ENCODE measurements around the genes NOL4 and DTNA.

DNA sequence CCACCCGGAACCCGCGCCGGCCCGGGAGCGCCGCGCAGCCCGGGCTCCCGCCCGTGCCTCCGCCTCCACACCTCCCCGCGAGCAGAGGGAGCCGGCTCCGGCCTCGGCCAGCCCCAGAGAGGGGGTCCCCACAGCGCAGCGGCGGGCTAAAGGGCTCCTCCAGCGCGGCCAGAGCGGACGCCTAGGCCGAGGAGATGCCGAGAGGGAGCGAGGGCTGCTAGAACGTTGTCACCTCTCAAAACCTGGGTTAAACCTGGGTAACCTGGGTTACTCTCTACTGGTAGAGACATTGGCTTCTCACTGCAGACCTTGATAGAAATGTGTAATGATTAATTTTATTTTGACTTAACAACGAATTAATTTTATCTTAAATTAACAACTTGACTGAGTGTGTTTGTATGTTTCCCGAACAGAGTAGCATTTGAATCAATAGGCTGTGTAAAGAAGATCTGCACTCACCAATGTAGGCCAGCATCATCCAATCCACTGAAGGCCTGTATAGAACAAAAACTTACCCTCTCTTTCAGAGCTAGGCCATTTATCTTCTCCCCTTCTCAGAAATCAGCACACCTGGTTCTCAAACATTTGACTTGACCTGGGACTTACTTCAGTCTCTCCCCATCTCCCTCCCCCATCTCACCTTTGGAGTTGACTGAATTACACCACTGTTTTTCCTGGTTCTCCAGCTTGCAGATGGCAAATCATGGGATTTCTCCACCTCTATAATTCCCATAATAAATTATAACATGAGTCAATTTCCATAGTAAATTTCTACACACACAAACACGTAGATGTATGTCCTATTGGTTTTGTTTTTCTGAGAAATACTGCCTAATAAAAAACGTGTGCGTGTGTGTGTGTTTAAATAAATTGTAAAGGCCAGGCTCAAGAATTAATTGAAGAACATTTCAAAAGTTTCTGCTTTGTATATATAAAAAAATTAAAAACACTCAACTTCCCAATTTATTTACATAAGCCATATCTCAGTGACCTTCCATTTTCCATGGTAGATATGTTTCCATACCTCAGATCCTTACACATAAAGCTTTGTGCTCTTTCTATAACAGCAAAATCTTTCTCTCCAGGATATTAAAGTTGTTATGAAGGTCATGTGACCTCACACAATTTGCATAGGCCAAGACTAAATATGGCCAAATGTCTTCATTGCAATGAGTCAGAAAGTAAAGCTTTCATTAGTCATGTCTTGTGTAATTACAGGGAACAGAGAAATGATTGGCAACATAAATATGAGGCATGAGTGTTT lies 243.0 kb downstream of the ASXL3 start:
- PRO-cap: no peak

DNA sequence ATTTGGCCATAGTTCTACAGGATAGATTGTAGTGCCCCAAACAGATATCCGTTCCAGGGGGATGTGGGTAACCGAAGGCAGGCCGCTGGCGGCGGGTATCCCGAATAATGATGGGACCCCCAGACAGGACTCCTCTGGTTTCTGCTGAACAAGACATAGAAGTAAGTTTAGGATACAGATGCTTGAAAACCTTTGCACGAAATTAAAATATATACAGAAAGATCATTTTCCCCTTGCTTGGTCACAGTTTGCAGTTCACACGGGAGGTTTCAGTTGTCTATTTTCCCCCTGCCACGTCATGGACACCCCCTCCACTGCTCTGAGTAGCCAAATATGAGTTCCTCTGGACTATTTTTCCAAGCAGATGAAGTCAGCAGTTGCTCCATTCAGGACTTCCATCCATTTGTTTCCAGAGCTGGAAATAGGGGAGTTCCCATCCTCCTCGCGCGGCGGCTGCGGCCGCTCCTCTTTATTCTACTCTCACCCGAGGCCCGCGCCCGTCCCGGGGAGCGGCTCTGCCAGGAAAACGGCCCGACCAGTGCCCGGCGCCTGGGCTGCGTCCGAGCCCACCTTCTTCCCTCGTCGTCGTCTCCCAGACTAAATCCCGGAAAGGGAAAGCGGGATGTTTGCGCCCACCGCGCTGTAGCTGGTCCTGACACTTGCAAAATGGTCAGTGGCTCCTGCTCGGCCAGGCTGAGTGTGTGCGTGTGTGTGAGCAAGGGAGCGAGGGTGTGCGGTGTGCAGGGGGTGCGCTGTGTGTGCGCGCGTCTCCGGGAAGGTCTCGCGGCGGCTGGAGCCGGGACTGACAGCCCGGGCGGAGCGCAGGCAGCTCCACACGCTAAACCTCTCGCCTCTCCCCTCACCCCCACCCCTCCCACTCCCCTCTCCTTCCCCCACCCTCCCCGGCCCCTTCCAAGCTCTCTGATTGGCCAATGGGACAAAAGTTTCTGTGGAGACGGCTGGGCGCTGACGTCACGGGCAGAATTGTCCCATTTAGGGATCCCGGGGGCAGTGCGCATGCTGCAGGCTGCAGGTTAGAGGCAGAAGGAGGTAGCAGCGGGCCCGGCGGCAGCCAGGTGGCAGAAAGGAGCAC lies at the start of gene NOL4:
Gene NOL4, minus strand, starts transcription at position 840 of the 1,093 bp plus-strand sequence.
- PRO-cap: bidirectional peak, plus-strand start at position 643 of the sequence, minus-strand start at position 599 of the sequence; bidirectional peak, plus-strand start at position 981 of the sequence, minus-strand start at position 804 of the sequence

- PRO-cap: no peak
Measured at GRCh38 chr18:34330410-34330711, 105.6 kb upstream of the NOL4 start.

DNA sequence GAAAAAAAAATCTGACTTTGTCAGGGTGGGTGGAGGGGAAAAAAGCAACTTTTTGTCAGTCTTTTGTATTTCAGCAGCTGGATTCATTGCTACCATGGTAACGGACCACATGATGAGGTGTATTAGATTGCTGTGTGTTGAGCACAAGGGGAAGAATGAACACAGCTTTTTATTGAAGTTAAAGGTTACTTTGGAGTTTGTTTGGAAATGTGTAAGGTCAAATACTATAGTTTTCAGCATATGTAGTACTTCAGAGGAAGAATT lies at the start of gene DTNA:
Gene DTNA, plus strand, starts transcription at position 152 of the 264 bp plus-strand sequence.
- PRO-cap: no peak

DNA sequence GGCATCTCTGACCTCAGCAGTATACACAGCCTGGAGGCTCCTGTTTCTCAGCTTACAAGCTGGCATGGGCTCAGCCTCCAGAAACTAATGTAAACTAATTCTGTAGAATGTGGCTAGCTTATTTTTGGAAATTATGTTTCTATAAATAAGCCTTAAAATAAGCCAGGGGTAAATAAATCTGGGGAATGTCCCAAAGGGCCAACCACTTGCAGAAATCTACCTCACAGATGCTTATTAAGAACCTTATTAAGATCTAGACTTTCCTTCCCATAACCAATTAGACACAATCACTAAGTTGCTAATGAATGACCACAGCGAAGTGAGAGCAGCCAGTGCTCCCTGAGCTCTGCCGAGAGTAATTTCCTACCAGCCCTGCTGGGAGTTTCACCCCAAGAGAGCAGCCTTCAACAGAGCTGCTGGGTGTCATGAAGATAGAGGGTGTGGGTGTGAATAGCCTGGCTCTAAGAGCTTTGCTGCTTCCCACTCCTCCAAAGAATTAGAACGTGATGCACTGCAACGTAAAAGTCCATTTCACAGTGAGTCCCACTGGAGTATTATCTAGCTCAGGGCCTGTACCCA lies 112.0 kb downstream of the DTNA start:
- PRO-cap: no peak

- PRO-cap: unidirectional peak, plus-strand start at chr18:34978997; bidirectional peak, plus-strand start at chr18:34979332, minus-strand start at chr18:34979194
Measured at GRCh38 chr18:34978745-34979605, 62.2 kb upstream of the MAPRE2 start.

- PRO-cap: no peak
Measured at GRCh38 chr18:35028625-35028869, 12.7 kb upstream of the MAPRE2 start.

DNA sequence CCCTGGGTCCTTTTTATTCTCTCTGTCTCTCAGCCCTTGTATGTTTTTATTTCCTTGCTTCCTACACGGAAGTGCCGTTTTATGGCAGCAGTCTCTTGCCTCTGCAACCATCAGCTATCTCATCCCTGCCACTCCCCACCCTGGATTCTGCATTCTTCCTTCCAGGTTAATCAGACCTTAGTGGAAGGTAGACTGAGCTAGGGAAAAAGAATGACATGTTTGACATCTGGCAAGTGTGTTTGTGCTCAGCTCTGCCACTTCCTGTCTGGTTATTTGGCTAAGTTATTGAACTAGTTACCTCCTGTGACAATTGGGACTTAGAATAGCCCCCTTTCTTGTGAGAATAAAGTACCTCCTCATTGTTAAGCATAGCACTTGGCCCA lies 11.0 kb upstream of the MAPRE2 start:
- PRO-cap: no peak

DNA sequence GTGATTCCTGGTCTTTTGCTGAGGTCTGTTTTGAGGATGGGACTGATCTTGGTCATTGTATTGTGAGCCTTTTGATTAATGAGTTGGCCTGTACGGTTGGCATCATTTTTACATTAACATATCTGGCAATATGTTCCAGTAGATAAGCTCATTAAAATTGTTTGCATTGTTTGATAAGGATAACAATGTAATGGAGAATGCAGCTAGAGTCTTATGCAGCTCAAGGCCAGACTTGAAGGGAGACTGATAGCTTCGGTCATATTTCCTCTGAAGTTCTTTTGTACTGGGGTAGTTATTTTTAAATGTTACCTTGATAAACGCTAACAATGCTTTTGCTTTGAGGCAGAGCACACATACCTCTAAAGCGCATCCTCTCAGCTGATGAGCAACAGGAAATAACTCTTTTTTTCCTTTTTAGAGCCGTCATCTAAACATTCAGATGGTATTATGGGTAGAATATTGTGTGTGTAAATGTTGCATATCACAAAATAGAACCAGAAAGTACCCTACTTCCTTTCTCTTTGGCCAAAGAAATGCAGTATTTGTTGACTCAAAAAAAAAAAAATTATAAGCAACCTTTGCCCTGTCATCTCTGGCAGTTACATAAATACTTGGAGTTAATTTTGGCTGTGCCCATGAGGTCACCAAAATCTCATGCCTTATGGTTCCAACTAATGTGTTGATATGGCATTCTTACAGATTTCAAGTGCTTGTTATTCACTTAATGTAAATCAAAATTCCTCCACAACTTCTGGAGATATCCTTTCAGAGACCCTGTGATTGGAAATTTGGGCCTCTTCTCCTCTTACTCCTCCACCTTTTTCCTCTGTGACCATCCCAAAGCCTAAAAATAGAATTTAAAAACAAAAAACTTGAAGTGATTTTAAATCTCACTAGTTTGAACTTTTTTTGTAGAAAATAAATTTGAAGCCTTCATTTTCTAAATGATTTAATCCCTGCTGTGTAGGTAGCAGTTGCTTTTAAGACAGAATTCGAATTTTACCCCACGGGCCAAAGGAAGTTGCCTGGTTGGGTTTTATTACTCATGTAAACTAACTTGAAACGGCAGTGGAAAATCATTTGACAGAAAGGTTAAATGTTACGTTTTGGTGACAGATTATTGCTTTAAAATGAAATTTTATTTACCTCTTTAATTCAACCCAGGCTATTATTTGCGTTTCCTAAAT lies 1.6 kb downstream of the MAPRE2 start:
- PRO-cap: unidirectional peak, minus-strand start at position 285 of the sequence; unidirectional peak, minus-strand start at position 334 of the sequence; unidirectional peak, minus-strand start at position 380 of the sequence

DNA sequence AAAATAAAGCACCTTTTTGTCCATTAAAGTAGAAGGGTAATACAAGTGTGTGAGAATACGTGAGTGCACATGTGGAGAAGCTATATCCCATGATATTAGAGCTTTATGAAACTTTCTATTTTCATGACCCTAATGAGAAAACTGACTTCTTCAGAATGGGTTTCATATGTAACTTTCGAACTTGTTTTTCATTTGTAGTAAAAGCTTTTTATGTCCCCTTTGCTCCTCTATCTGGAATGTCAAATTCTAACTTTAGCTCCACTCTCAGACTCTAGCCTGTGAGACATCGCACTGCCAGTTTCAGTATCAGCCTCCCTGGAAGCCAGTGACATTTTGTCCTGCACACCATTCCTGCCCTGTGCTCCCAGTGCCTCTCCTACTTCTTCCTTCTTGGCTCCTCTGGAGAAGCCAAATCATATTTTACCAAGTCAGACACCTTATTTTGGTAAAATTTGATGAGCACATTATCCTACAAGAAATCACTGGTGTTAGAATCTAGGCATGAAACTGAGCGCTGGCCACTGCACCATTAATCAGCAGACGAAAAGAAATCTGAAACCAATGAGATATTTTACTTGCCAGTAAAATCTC lies 42.1 kb downstream of the MAPRE2 start:
- PRO-cap: no peak

DNA sequence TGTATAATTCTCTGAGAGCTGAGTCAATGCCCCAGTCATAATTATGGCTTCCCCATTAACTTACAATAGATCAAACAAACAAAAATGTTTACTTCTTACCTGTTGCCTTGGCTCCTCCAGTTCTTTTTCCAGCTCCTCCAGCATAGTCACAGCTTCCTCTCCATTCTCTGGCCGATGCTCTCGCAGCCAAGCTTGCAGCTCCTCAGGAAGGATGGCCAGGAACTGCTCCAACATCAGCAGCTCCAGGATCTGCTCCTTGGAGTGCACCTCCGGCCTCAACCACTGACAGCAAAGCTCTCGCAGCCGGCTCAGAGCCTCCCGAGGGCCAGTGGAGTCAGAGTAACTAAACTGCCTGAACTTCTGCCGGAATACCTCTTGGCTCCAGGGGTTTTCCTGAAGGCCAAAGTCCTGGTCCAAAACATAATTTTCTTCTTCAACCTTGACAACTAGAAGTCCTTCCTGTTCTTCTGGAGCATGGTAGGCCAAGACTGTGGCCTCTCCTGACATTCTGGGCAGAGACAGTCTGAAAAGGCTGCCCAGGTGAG lies 23.1 kb downstream of the ZNF397 start:
- PRO-cap: no peak

- PRO-cap: bidirectional peak, plus-strand start at chr18:35267364, minus-strand start at chr18:35267397; bidirectional peak, plus-strand start at chr18:35267639, minus-strand start at chr18:35267496
Measured at GRCh38 chr18:35267014-35267691, 22.9 kb downstream of the ZSCAN30 start.

- PRO-cap: no peak
Measured at GRCh38 chr18:35335713-35336093, 8.5 kb downstream of the ZNF24 start.

- PRO-cap: no peak
Measured at GRCh38 chr18:35470489-35470700, 27.4 kb downstream of the INO80C start.

- PRO-cap: no peak
Measured at GRCh38 chr18:35523813-35524824, 26.4 kb upstream of the INO80C start.

- PRO-cap: no peak
Measured at GRCh38 chr18:35610079-35610686, 28.6 kb downstream of the GALNT1 start.

DNA sequence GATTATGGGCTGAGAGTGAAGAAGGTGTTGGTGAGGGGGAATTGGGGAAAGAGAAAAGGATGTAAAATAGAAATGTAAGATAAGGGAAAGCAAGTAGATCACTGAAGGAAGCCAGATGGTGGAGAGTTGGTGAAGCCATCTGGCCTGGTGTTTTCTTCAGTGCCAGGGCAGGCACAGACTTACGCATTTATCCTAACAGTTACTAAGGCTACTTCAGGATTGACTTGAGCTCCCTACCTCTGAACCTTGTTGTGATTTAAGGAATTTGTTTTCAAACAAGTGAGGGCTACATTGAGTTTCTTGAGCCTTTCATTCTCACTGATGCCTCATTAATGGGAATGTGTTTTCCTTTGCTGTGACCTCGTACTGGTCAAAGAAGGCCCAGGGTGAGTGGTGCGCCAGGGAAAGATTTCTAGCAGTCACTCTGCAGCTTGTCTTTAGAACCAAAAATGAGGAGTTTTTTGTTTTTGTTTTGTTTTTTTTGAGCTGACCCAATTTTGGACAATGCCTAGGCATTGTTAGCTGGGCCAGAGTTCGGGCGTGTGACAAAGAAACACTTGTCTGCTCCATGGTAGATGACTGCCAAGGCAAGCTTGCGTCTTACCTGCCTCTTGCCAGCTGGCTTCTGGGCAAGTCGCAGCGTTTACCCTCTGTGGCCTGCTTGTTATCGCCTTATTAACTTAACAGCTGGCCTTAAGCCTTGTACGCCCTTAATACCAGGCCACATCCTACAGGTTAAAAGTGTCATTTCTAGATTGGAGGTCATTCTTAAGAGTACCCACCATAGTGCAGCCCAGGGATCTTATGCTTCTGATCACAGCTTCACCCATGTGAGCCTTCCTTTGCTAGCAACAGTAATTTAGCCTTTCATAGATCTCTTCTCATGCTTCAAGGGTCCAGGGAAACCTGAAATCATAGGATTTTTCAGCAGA lies 114.2 kb downstream of the GALNT1 start:
- PRO-cap: no peak

DNA sequence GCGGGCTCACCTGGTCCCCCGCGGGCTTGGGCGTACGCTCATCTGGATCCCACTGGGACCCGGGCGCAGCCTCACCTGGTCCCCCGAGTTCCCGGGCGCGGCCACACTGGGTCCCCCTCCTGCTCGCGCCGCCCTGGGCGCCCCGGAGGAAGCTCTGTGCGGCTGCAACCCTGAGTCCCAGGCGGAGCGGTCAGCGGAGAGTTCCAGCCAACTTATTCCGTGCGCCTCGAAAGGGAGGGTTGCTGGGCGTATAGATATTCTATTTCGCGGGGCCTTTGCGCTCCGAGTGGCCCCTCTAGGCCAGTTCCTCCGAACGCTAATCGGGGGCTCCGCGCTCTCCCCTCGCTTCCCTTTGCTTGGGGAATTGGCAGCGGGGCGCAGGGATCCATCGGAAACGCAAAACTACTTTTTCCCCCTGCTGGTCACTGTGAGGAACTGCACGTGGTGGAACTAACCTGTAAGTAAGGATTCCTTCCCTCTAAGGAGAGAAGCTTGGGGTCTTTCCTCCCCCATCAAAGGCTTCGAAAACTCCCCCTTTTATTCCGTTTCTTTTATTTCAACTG lies 22.2 kb upstream of the C18orf21 start:
- PRO-cap: bidirectional peak, plus-strand start at position 173 of the sequence, minus-strand start at position 144 of the sequence; unidirectional peak, minus-strand start at position 358 of the sequence; unidirectional peak, minus-strand start at position 404 of the sequence

DNA sequence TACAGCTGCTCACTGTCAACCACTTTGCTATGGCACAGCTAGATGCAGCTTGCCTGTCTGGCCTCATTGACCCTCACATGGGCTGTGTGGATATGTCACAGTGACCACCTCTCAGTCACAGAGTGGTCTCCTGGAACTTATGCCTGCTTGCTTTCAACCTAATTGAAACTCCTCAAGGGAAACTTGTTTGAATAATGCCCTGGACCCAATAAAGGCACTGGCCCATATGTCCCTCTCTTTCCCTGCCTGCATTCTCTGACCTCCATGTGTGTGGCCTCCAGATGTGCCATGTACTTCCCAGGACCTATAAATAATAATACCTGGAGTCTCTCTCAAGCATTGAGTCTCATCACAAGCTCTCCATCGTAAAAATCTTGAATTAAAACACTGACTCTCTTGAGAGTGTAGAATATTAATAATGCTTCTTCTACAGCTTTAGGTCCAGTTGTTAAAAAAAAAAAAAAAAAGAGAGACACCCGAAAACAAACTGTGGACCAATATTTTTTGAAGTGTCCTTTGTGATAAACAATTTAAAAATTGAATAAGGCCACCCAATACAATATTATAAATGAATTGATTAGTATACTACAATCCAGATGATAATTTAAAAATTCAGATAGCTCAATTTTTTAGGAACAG lies 21.3 kb downstream of the SLC39A6 start:
- PRO-cap: unidirectional peak, minus-strand start at position 252 of the sequence

DNA sequence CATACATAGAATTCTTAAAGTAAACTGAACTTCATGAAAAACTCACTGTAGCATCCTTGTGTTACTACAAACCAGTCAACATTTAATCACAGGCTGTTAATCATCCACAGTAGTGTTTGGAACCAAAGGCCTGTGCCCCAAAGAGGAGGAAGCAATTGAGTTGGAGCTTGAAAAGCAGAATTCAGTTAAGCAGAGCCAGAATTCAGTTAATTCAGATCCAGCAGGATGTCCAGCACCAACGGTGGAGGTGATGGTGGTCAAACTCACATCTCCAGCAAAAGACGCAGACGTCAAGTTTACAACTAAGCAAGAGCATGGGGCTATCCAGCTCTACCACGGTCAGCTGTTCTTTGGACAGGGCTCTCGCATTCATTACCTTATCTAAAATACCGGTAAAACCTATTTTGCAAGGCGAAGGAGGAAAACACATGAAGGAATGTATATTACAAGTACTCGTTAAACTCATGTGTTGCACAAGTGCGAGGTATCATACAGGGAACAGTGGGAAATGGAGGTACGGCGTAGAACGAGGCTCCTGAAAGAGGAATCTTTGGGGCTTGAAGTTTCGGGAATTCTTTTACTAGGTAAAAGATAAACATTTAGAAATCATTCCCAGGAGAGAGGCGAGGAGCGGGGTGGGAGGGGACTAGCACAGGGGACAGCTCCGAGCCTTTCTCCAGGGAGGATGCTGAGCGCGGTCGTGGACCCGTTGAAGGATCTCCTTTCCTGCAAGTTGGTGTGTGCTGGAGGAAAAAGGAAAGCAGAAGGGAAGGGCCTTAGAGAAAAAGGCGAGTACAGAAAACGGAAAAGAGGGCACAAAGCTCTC lies 942 bp downstream of the SLC39A6 start:
- PRO-cap: no peak